Retinal pigment epithelial cell (primary cell): ENCODE results near the genes RFC3, MAB21L1, ALG5 and CSNK1A1L.

DNA sequence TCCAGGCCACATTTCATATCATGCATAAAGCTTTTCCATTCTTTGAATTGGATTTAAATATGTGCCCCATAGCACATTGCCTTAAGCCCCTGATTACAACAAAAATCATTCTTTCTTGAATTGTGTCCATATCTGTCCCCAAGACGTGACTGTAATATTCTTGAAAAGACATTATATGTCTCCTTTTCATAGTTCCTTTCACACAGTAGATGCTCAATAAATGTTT lies 86.5 kb downstream of the STARD13 start:
- RRBS: no CpG with 5 or more reads among the region's 1 CpG

GRCh38 chr13:33204204-33205317 lies 81.0 kb downstream of the STARD13 start:
- RRBS: no CpG with 5 or more reads among the region's 19 CpGs

DNA sequence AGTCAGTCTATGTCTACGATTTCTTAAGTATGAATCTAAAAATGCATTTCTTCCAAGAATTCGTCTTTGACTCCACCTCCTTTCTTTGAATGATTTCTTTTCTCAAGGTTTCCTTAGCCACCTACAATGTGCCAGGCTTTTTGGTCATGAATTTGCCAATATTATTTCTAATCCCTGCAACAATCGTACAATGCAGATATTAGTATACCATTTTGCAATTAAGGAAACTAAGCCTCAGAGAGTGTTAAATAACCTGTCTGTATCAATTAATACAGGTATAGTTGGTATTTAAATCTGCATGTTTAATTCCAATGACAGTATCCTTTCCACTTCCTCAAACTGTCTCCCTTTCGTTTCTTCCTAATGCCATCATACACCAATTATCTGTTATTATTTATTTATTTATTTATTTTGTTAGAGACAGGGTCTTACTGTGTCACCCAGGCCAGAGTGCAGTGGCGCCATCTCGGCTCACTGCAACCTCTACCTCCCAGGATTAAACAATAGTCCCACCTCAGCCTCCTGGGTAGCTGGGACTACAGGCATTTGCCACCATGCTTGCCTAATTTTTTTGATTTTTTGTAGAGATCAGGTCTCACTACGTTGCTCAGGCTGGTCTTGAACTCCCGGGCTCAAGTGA lies 36.0 kb downstream of the STARD13 start:
- RRBS: no CpG with 5 or more reads among the region's 8 CpGs

- RRBS: no CpG with 5 or more reads among the region's 1 CpG
Observed at GRCh38 chr13:33279771-33280255, 5.7 kb downstream of the STARD13 start.

DNA sequence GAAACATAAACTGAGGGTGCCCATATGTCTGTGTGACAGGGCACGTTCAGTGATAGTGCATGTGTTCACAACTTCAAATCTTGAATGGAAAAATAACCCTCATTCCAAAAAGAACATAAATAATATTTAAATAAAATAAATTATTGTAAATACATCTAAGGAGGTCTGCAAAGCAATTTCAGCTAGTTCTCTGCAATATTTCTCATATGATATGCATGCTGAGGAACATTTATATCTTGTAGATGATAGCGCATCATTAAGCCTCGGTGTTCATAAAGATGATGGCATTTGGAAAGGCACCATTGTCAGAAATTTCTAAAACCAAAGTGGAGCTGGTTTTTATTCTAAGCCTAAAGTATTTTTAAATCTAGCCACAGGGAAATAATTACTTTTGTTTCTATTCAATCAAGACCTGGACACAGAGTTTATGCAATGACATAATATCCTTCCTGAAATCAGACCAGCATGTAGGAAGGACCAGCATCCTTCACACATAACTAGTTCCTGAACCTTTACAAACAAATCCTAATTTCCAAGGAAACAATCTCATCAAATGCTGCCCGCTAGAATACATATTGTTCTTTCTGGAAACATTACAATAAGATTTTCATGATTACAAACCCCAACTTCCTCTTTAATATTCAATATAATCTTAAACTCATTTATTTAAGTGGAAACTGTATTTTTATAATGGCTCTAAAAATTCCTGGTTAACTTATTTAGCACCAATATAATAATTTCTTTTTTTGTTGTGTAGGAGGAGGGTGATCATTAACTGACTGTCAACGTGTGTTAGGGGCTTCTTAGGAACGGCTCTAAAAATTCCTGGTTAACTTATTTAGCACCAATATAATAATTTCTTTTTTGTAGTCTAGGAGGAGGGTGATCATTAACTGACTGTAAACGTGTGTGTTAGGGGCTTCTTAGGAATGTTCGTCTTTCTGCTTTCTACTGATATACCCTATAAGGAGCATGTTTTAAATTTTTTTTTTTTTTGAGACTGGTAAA lies 1.5 kb downstream of the STARD13 start:
- RRBS: no CpG with 5 or more reads among the region's 8 CpGs

GRCh38 chr13:33286239-33286439 lies 584 bp upstream of the STARD13 start:
- RRBS: no CpG with 5 or more reads among the region's 4 CpGs

GRCh38 chr13:33643190-33643725 lies 174.7 kb upstream of the RFC3 start:
- RRBS: no CpG with 5 or more reads among the region's 9 CpGs

GRCh38 chr13:33644558-33644951 lies 173.4 kb upstream of the RFC3 start:
- RRBS: no CpG with 5 or more reads among the region's 3 CpGs

DNA sequence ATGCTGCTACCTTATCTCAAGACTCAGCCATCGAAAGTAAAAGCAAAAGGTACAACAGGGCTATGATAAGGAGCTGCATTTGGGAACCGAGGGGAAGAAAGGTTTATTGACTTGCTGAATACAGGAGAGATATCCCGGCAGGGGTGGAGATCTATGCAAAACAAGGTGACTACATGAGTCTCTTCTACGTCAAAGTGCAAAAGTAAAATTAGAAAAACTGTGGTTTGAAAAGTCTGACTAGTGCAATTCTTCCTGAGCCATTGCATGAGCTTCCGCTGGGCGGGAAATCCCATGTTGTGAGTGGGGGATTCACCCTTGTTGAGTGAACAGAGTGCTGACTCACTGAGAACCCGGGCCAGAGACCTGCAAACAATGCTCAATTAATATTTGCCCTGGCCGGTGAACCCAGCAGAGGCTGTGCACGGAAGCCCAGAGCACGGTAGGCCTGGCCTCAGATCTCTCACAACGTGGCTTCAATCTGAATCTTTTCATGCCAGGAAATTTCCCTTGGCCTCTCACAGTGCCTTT lies 138.7 kb upstream of the RFC3 start:
- RRBS: 0% methylated on average over 1 of the region's 11 CpGs

GRCh38 chr13:33817863-33818436 lies at the start of gene RFC3:
RFC3 (plus strand) TSS chr13:33818149.
- RRBS: under 1% methylated on average over 12 of the region's 42 CpGs

- RRBS: no CpG with 5 or more reads among the region's 7 CpGs
Observed at GRCh38 chr13:33940831-33941419, 123.0 kb downstream of the RFC3 start.

DNA sequence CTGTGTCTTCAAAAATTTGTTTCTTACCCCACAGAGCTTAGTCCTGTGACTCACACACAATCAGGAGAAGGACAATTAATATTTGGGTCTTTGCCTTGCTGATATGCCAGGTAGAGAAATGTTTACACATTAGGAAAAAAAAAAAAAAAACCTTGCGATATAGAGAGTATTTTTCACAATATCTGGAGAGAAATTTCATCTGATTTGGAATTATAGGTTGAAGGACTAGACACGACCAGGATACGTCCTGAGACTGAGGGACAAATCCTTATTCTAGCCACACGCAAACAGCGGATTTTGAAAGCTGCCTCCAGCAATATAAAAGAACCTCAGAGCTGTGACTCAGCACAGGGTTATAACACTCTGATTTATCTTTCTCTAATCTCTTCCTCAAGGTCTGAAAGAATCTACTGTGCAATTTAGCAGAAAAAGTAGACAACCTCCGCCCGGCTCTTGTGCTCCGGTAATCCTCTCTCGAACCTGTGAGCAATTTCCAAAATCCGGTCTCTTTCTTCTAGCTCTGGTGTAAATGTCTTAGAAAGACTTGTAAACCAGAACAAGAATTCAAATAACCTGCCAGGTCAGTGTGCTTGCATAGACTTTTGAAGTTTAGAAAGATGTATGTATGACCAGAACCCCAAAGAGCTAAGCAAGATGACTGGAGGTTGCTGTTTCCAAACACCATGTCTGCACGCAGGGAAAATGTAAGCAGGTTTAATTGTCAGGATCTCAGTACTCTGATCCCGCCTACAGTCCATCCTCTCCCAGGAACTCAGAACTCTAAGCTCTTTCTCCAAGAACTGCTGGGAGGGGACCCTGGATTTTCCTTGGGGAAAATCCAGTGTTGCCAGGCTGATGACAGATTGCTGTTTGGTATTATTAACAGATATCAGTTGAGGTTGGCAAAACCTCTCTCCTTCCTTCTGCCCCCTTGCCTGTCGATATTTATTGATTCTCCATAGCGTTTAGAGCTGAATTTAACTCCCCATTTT lies 338.0 kb downstream of the RFC3 start:
- RRBS: 0% methylated on average over 2 of the region's 14 CpGs

DNA sequence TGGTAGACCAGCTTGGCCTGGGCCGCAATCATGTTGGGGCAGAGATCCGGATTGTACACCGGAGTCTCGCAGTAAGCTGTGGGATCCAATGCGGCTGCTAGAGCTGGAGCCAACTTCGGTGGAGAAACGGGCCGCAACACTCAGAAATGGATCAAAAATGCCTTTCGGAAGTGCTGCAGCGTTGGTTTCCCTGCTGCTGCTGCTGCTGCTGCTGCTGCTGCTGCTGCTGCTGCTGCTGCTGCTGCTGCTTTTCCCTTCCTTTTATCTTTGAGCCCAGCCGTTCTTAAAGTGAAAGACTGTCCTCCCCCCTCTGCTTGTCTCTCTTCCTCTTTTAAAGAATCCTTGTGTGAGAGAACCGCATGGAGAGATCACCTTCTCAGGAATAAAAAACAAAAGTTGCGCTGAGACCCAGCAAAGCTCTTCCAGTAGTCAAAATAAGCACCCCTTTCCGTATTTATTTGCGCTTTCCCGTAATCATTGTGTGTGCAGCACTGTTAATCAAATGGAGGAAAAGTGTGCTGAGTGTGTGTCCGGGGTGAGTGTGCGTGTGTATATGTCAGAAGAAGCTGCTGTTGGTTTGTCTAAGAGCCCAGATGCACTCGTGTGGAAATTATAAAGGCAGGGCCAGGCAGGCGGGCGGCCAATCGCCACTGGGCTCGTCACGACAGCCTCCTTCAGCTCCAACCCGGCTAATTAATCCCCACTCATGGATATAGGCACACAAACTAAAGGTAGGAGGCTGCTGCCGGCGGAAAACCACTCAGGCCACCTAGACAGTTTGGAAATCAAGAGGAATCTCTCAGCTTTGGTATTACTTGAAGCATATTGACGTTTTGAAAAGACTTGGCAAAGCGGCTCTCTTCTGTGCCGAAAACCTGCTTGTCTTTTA lies at the start of gene MAB21L1:
Gene MAB21L1, minus strand, starts transcription at position 583 of the 889 bp plus-strand sequence.
- RRBS: 0% methylated on average over 2 of the region's 30 CpGs

DNA sequence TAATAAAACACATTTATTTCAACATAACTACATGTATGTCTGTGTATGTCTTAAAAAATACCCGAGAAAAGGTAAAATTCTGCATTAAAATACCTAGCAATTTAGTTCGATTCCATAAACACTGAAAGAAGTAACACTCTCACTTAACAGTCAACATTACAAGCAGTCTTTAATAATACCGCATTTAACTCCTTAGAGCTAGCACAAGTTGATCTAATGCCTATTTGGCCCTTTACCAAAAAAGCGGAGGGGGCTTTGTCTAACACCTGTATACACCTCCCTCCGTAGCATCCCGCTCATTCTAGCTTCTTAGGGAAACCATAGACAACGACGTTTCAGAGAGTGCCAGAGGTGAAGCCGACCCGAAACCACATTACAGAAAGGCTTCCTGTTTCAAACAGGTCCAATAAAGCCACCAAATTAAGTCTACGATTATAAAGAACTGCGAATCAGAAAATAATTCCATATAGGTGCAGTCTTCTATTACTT lies 1.2 kb downstream of the SPART start:
- RRBS: no CpG with 5 or more reads among the region's 12 CpGs

- RRBS: no CpG with 5 or more reads among the region's 19 CpGs
Observed at GRCh38 chr13:36430508-36431023, 1.7 kb upstream of the CCNA1 start.

DNA sequence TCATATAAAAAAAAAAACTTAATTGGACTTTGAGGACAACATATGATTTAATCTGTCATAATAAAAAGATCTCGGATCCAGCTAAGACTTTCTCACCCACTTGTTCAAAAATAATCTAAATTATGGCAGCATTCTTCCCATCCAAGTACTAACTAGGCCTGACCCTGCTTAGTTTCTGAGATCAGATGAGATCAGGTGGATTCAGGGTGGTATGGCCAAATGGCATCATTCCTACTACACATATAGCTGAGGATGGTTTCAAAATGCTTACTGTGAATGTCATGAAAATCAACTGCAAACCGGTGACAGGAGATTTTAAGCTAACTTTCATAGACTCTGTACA lies 20.9 kb upstream of the RFXAP start:
- RRBS: no CpG with 5 or more reads among the region's 2 CpGs

- RRBS: no CpG with 5 or more reads among the region's 47 CpGs
Observed at GRCh38 chr13:36999156-36999664, at the start of gene ALG5. ALG5 (minus strand) TSS chr13:36999340.

DNA sequence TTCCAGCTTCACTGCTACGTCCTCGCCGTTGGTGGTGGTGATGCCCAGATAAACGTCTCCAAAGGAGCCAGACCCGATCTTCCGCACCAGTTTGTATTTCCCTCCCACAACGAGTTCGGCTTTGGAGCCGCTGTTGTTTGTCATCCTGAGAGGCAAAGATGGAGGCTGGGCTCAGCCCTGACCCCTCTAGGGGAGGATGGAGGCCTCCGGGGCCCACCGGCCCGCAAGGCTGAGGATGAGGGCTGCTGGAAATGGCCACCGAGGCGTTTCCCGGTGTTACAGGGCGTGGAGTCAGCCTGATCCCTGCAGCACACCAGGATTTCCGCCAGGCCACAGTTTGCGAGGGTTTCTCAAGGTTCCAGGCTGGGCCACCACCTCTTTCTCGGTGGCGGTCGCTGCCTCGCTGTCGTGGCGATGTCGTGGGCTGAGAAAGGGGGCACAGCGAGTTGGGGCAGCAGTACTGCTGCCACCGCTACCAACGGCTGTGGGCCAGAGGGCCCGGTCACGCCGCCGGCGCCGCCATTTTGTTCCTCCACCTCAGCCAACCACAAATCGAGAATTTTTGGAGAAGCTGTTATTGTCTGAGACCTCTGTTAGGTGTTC lies at the start of gene CSNK1A1L:
Gene CSNK1A1L, minus strand, starts transcription at position 552 of the 603 bp plus-strand sequence.
- RRBS: 97% methylated on average over 5 of the region's 35 CpGs

- RRBS: no CpG with 5 or more reads among the region's 1 CpG
Observed at GRCh38 chr13:37579017-37579571, 19.5 kb downstream of the POSTN start.

- RRBS: no CpG with 5 or more reads among the region's 3 CpGs
Observed at GRCh38 chr13:38146812-38147299, 202.8 kb upstream of the UFM1 start.